Hematopoietic multipotent progenitor cell (in vitro differentiated cells): ENCODE measurements around a stretch of chr21.

GRCh38 chr21:33431961-33432581 lies 28.9 kb downstream of the IFNGR2 start:
- CAGE, long polyA plus RNA: no peak

DNA sequence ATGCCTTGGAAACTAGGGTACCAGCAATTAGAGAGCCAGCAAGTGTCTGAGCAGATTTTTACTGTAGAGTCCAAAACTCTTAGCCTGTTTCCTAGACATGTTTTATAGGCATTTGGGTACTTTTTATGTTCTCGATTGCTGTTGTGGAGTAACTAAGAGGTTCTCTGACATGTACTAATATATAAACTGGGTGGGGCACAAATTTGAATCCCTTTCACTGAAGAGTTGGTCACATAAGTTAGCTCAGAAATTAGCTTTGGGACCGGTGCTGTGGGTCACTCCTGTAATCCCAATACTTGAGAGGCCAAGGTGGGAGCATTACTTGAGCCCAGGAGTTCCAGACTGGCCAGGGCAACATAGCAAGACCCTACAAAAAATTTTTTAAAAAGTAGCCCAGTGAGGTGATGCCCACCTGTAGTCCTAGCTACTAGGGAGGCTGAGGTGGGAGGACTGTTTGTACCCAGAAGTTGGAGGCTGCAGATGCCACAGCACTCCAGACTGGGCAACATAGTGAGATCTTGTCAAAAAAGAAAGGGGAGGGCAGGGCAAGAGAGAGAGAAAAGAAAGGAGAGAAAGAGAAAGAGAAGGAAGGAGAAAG lies 6.1 kb downstream of the ITSN1 start:
- CAGE, long polyA plus RNA: no peak

DNA sequence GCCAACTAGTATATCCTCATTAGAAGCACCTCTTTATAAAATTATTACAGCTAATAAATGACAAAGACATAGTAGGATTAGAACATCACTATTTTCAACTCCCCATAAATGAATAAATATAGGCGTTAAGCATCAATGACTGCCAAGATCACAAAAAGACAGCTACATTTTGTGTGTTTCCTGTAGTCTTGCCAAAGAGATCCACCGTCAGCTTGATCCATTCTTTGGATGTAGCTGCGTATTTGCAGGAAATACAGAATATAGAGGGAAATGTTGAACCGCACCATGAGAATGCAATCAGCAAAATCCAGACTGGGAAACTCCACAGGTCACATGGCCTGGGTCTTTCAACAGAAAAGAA lies 102.6 kb downstream of the ITSN1 start:
- CAGE, long polyA plus RNA: no peak

- CAGE, long polyA plus RNA: no peak
These were observed 15.2 kb upstream of the ATP5PO start for GRCh38 chr21:33930924-33931085.

DNA sequence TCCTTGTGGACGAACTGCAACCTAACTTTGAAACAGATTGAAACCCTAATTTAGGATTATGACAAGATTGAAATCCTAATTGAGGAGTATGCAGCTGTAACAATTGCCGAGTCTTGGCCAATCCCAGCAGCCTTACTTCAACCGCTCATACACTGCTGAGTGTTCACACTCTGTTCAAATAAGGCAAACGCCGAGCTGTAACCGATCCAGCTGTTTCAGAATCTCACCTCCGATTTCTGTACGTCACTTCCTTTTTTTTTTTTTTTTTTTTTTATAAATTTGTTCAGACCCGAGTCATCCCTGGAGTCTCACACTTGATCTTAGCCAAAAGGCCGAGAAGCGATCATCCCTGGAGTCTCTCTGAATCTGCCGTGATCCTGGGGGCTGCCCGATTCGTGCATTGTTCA lies 22.3 kb upstream of the ATP5PO start:
- CAGE, long polyA plus RNA: no peak

DNA sequence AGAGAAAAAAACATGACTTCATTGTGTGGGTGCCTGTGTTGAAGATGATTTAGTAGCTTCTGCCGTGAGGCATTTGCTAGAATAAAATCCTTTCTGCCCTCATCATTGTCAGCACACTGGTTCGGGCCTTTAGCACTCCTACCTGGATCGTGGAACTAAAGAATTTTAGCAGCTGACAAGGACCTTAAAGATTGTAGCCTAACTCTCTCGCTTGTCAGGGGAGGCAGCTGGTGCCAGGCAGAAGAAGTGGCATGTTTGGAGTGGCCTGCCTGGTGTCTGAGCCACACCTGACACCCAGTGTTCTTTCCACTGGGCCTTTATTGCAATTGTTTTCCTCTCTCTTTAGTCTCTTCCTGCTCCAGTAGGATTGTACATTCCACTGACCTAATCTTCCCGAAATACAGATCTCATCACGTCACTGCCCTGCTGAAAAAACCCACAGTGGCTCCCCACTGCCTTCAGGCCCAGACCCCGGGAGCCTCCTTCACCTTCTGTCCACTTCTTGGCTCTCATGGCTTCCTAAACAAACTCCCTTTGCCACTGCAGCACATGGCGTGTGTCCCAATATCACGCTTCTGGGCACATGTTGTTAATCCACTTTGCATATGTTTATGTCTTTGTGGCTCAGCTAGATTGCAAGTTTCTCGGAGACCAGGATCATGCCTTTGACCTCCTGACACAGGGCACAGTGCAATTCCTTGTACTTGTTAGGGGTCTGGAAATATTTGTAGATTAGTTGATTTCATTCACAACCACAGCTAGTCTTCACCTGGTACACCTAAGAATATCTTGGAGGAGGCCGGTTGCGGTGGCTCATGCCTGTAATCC lies 25.3 kb upstream of the ATP5PO start:
- CAGE, long polyA plus RNA: no peak

DNA sequence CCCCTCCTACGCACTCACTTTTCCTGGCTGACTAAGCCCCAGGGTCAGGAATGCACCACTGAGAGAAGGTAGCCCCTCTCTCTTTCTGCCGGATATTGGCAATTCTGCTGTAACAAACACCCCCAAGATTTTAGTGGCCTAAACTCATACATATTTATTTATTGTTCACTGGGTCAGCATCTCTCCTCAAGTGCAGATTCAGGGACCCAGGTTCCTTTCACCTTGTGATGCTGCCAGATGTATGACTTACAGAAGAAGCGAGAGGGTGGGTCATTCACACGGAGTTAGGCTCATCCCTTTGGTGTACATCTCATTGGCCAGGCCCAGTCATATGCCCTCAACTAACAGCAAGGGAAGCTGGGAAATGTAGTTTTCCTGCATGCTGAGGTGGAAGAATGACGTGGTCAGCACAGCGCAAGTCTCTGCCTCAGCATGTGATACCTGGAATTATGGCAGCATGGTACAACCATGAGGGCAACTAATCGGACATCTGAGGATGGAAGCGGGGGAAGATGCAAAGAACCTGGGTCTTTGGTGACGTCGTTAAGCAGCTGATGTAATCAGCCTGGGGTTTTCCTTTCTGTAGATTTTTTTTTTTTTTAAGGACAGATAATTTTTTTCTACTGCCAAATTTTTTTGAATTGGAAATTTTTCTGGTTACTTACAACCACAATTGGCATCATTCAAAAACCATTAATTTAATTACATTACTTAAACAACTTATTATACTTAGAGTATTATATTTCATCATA lies 43.3 kb upstream of the MRPS6 start:
- CAGE, long polyA plus RNA: no peak

- CAGE, long polyA plus RNA: no peak
These were observed 3.5 kb downstream of the MRPS6 start for GRCh38 chr21:34076728-34077404.

DNA sequence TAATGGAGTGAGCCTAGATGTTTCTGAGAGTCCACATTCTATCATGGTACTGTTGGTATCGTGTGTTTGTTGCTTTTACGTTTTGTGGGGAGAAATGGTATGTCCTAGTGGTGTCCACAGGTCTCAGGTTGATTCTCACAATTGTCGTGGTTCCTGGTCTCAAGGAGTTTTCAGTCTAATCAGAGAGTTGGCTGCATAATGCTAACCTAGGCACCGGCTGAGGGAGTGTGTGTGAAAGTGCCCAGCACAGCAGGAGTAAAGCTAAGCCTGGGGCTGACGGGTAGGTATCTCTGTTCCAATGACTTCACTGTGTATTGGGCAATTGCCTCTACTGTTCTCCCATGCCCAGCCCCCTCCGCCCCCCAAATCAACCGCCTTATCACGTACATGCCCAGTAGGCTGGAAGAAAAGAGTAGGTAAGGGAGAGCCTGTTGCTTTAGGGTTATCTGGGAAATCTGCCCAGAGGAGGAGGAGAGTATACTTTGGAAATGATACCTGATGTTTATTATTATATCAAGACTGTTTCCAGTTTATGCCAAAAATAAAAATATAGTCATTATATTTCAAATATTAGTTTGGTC lies 54.7 kb downstream of the MRPS6 start:
- CAGE, long polyA plus RNA: no peak

GRCh38 chr21:34580426-34580873 lies 34.5 kb downstream of the RCAN1 start:
- CAGE, long polyA plus RNA: no peak

- CAGE, long polyA plus RNA: no peak
These were observed 31.6 kb downstream of the RCAN1 start for GRCh38 chr21:34583388-34583623.

- CAGE, long polyA plus RNA: no peak
These were observed 614 bp downstream of the CLIC6 start for GRCh38 chr21:34669221-34669995.

GRCh38 chr21:34734585-34735319 lies 66.0 kb downstream of the CLIC6 start:
- CAGE, long polyA plus RNA: no peak

- CAGE, long polyA plus RNA: no peak
These were observed 125.6 kb downstream of the CLIC6 start for GRCh38 chr21:34794457-34794788.

- CAGE, long polyA plus RNA: no peak
These were observed 177.9 kb downstream of the RUNX1 start for GRCh38 chr21:34870906-34871820.

DNA sequence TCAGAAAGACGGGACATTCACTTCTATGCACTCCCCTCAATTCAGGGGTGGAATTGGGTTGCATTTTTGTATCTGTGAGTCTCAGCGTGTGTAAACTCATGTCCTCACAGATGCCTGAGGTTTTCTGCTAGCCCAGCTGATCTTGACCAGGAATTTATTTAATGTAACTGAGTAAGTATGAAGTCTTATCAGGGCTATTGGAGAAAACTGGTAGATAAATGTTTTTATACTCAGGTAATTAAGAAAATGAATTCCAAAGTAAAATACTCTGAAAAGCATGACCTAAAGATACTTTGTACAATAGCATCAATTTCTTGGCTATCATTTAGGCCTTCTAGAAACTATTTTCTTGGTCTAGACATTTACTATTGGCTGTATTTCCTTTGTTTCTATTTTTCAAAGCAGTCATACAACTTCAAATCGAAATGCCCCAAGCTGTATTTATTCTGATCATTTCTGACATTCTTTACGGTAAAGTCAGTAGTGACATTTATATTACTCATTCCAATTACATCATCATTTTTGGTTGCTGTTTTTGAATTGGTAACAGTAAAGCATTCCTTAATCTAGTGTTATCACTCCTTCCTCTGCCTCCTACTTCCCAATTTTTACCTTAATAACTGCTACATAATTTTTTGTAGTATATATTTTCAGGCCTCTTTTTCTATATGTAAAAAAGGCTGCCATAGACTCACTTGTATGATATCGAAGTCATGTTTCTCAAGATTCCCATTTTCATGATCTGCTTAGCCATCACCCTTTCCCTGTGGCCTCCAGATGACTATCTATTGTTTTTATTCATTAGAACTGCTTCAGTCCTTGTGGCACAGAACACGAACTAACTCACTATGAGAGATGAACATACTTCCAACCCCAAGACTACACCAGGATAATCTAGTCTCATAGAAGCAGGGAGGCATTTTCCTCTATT lies 167.3 kb downstream of the RUNX1 start:
- CAGE, long polyA plus RNA: no peak

GRCh38 chr21:34883906-34885012 lies 164.8 kb downstream of the RUNX1 start:
- CAGE, long polyA plus RNA: no peak

- CAGE, long polyA plus RNA: no peak
These were observed 158.2 kb downstream of the RUNX1 start for GRCh38 chr21:34890554-34891665.

DNA sequence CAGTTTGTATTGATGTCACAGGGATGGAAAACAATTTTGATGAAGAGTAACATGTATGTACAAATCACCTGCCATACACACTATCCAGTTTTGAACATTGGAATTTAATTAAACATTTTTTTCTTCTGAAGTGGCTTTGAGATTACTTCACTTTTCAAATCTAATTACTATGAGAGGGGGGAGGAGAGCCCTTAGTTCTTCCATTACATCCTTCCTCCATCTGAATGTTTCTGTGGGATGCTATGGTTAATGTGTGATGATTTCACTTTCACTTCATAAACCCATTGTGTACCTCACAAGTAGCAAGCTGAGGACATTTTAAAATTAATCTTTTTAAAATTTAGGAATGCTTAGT lies 156.9 kb downstream of the RUNX1 start:
- CAGE, long polyA plus RNA: no peak

DNA sequence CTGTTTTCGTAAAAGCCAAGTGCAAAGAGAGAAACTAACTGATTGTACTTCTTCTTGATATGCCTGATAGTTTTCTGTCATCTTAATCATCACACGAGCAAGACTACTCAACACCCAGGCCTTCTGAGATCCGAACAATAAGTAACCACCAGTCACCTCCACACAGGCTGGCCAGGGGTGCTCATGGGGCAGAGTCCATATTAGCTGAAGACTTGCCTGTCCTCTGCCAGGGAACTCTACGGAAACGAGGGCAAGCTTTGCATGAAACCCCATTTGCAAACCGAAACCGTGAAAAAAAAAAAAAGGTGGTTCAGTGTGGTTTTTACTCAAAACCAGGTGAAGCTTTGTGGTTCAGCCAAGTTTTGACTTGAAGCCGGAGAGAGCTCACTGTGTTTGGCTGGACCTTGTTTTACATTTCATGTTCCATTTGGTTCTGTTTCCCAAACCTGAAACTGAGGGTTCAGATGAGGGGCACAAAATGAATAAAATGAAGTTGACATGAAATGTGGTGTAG lies 74.9 kb downstream of the RUNX1 start:
- CAGE, long polyA plus RNA: no peak